B cell (primary cell): ENCODE measurements around the gene TDRD5.

GRCh38 chr1:176007102-176007447 lies 200.0 kb downstream of the COP1 start:
- PRO-cap = no peak
- CAGE, long polyA plus RNA = no peak

DNA sequence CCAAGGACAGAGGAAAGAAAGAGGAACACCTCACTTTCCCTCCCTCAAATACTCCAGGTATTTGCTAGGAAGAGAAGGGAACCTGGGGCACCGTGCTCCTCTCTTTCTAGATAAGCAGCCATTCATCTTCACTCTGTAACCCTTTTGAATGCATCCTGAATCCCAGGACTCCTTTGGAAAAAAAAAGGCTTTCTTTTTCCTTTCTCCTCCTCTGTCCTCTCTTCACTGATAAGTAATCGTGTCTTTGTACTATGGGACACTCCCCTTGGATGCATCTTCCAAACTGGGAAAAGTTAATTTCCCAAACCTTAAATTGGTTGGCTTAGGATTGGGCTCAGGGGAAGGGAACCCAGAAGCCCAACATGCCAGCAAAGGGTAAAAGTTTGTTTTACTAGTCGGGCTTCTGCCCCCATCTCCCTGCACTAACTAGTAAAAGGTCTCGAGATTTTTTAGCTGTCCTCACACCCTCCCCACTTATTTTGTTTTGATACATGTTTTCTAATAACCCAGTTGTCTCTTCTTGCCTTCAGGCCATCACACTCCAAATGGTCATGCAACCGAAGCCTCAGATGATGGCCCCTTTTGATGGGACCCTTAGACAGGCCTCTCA lies 105.8 kb downstream of the COP1 start:
- PRO-cap = no peak
- CAGE, long polyA plus RNA = no peak

DNA sequence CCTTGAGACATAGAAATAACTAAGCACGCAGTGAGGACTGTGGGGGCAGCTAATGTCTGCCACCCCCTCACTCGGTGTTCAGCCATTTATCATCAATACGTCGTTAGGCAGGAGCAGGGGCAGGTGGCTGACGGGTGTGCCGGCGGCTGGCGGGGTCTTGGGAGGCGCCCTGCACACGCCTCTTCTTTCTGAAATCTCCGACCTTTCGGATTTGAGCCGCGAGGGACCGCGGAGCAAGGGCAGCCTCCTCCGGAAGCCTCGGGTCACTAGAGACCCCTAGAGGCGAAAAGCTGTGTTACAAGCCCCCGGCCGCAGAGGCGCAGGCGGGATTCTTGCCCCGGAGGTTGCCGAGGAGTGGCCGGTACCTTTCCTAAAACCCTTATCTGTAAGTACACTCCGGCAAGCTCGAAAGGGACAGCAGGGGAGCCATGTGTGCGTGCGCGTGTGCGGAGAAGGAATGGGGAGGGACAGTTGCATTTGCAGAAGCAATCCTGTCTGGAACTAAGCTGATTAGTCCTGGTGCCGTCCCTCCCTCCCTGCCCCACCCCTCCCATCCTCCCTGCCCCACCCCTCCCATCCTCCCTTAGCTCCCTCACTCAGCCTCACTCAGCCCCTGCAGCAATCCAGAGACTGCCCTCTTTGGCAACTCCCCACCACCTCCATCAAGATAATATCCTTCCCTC lies 11.0 kb downstream of the BRINP2 start:
- PRO-cap = no peak
- CAGE, long polyA plus RNA = no peak

- PRO-cap = no peak
- CAGE, long polyA plus RNA = no peak
Measured at GRCh38 chr1:177961145-177961919, 8.5 kb downstream of the SEC16B start.

DNA sequence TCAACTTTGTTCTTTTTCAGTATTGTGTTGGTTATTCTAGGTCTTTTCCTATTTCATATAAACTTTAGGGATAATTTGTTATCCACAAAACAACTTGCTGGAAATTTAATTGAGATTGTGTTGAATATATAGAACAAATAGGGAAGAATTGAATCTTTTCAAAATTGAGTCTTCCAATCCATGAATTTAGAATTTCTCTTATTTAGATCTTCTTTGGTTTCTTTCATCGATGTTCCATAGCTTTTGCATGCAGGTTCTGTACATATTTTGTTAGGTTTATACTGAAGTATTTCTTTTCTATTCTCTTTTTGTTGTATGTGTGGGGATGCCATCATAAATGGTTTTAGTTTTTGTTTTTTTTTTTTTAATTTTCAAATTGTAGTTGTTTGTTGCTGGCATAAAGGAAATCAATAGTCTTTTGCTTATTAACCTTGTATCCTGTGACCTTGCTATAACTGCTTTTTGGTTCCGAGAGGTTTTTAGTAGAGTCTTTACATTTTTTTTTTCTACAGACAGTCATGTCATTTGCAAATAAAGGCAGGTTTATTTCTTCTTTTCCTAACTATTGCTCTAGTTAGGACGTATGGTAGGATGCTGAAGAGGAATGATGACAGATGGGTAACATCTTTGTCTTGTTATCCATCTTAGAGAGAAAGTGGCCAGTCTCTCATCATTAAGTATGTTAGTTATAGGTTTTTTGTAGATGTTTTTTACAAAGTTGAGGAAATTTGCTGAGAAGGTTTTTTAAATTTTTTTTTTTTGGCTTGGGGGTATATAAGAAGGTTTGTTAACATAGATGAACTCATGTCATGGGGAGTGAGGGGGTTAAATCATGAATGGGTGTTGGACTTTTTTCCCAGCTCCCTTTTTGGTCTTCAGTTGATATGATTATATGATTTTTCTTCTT lies 91.1 kb downstream of the RASAL2 start:
- PRO-cap = no peak
- CAGE, long polyA plus RNA = no peak

DNA sequence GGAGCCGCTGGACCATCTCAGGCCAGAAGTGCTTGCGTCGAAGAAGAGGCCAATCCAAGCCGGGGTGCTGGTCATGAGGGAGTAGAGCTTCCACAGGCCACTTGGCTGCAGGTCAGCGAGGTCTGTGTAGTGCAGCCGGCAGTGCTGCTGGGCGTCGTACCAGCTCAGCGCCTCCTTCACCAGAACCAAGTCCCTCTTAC lies 2.3 kb downstream of the CLEC20A start:
- PRO-cap = no peak
- CAGE, long polyA plus RNA = no peak

- PRO-cap = no peak
- CAGE, long polyA plus RNA = no peak
Measured at GRCh38 chr1:178614187-178614829, 101.4 kb downstream of the TEX35 start.

GRCh38 chr1:178727090-178727625 lies 2.1 kb downstream of the RALGPS2 start:
- PRO-cap = no peak
- CAGE, long polyA plus RNA = no peak

DNA sequence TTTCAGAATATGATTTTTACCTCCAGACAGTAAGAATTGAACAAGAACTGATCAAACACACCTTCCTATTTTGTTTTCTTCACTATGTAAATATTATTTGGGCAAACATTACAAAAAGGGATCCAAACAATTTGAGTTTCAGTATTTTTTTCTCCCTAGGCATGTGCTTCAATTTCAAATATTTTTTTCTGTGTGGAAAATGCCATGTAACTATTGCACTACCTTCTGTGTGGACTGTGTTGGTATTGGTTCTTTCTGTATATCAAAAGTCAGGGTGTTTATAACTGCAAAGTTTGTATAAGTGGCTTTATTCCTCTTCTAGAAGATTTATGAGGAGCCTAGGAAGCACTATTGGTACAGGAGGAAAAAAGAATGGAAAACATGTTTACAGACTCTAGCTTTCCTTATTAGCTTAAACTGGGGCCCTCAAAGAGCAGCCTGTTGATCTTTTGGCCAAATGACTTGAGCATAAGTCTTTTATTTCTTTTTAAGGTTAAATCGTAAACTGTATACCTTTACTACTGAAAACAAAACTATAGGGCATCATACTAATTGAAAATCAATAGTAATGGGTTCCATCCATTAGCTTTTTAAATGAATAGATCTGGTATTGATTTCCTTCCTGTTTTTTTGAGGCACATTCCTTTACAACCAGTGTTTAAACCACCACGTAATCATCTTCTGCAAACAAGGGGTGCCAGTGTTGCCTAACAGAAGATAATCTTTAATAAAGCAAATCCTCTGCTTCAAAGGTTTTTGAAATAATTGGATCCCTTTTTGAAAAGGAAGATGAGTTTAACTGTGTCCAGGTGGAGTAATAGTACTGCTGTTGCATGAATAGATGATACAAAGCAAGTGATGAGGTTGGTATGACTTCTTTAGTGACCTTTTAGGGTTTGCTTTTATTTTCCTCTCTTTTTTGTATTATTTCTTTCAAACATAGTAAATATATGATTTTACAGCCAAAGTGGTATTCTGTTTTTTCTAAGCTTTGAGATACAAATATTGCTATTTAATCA lies 48.6 kb upstream of the ANGPTL1 start:
- PRO-cap = no peak
- CAGE, long polyA plus RNA = no peak

DNA sequence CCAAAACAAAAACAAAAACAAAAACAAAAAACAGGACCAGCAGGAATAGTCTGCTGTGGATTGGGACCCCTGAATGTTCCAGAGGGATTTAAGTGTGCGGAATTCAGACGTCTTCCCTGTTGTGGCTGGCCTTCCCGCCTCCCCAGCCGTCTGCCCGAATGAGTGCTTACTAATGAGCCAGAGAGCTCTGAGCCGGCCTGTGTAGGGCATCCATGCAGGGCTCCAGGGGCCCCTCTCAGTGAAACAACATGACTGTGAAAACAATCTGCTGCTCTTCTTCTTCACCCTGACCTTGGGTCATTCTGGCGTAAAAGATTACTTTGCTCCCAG lies 23.3 kb upstream of the FAM20B start:
- PRO-cap = no peak
- CAGE, long polyA plus RNA = no peak

GRCh38 chr1:179026452-179027077 lies 871 bp downstream of the FAM20B start:
- PRO-cap = bidirectional peak, plus-strand start at chr1:179026739, minus-strand start at chr1:179026701
- CAGE, long polyA plus RNA = no peak

- PRO-cap = no peak
- CAGE, long polyA plus RNA = no peak
Measured at GRCh38 chr1:179036138-179036882, 10.6 kb downstream of the FAM20B start.

DNA sequence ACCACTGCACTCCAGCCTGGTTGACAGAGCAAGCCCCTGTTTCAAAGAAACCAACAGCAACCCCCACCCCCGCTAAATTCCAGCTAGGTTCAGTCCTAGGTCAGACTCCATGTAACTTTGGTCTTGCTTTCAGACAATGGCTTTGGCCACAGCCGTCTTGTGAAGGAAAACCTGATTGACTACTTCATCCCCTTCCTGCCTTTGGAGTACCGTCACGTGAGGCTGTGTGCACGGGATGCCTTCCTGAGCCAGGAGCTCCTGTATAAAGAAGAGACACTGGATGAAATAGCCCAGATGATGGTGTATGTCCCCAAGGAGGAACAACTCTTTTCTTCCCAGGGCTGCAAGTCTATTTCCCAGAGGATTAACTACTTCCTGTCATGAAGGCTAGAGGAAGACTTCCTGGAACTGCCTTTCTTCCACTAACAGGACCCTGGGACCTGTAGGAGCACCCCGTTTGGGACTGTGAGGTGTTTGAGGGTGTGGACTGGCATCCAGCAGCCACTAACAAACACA lies 13.0 kb downstream of the TOR3A start:
- PRO-cap = no peak
- CAGE, long polyA plus RNA = no peak

- PRO-cap = no peak
- CAGE, long polyA plus RNA = no peak
Measured at GRCh38 chr1:179591504-179592432, at the start of gene TDRD5. Gene TDRD5 (plus strand): TSS chr1:179591832.

- PRO-cap = no peak
- CAGE, long polyA plus RNA = no peak
Measured at GRCh38 chr1:179852568-179852966, 25.0 kb downstream of the TOR1AIP2 start.

DNA sequence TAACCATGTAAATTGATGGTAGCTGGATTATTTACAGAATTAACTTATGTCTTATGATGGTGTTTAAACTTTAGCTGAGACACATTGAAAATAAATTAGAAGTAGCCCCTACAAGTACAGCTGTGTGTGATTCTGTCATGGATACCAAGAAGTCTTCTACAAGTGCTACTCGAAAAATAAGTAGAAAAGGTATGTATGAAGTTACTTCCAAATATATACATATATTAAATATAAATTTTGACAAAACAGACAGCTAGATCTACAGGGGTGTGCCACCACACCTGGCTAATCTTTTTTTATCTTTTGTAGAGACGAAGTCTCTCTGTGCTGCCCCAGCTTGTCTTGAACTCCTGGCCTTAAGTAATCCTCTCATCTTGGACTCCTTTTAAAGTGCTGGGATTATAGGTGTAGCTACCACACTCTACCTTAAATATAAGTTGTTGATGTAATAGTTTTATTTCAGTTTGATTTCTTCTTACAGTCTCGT lies 35.9 kb downstream of the CEP350 start:
- PRO-cap = no peak
- CAGE, long polyA plus RNA = no peak

- PRO-cap = no peak
- CAGE, long polyA plus RNA = no peak
Measured at GRCh38 chr1:180158103-180158810, 3.6 kb downstream of the QSOX1 start.

- PRO-cap = no peak
- CAGE, long polyA plus RNA = no peak
Measured at GRCh38 chr1:180171436-180172323, 17.0 kb downstream of the QSOX1 start.

- PRO-cap = no peak
- CAGE, long polyA plus RNA = no peak
Measured at GRCh38 chr1:180175664-180176558, 21.2 kb downstream of the QSOX1 start.

- PRO-cap = no peak
- CAGE, long polyA plus RNA = no peak
Measured at GRCh38 chr1:180192531-180192946, 37.5 kb upstream of the LHX4 start.